SK-N-SH (cell line): Measurements from ENCODE around the genes POTEE, RAB6D, ANKRD30BL and MGAT5.

DNA sequence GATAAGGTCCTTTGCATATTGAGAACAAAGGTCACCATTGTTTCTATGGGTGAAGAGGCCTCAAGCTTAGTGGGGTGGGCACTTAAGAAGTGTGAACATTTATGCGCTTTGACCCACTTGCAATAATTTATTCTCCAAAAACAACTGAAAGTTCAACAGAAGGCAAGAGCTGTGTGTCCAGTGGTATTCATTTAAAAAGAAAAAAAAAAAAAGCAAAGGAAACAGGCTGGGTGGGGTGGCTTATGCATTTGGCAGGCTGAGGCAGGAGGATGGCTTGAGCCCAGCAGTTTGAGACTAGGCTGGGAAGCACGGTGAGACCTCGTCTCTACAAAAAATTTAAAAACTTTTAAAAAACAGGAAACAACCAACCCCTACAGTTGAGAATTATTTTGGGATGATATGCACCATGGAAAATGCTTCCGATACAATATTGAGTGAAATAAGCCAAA is 31.1 kb downstream of the PTPN18 start:
- RRBS: no CpG with 5 or more reads among the region's 4 CpGs
CAGE:
- cytosol, long polyA plus RNA: no peak
- long polyA plus RNA: no peak
- nucleus, long polyA plus RNA: no peak

GRCh38 chr2:130728028-130728519 is 796 bp upstream of the GPR148 start:
- RRBS: no CpG with 5 or more reads among the region's 12 CpGs
CAGE:
- cytosol, long polyA plus RNA: no peak
- long polyA plus RNA: no peak
- nucleus, long polyA plus RNA: no peak

DNA sequence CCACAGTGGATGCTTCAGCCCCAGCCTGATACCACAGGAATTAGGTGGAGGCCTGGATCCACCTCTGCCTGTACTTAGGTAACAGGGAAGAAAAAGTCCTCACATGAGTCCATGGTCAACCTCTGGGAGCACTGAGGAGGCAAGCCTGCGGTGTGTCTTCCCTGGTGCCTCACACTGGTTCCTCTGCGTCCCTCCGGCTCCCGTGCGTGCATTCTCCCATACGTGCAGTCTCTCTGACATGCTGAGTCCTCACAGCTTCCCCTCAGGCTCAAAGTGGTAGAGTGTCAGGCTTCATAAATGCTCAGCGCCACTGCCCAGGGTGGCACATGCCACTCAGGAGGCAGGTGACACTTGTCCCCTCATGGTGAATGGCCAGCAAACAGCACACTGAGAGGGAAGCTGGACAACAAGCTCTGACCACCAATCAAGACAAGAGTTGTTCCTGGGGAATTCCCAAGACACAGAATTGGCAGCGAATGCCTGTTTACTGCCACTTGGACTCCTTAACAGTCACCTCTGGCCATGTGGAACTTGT is 35.9 kb downstream of the AMER3 start:
- RRBS: no CpG with 5 or more reads among the region's 8 CpGs
CAGE:
- cytosol, long polyA plus RNA: no peak
- long polyA plus RNA: no peak
- nucleus, long polyA plus RNA: no peak

DNA sequence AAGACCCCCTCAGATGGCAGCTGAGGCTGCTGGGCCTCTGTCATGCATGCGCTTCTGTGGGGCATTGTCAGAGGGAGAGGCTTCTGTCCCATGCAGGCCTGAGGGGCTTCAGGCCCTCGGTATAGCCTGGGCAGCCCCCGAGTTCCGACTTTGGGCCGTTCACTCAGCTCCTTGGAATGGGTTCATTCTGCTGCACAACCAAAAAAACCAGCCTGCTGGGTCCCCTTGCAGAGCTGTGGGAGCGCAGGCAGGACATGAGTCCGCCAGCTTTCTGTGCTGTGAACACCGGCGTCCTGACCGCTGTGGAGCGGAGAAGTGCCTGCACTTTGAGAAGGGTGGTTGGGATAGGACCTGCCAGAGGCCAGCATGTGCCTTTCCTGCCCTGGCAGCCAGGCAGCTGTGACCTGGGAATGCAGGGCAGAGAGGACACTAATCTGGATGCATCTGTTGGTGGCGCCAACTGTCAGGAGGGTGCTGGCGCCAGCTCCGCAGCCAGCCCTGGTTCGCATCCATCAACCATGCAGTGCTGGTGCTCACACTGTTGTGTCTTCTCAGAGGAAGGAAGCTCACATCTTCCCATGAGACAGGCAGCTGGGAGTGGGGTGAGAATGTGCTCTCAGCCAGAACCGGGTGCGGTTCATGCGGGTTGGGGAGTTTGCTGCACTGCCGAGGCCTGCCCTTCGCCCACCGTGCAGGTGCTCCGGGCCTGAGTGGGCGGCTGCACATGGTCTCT is 14.3 kb downstream of the ARHGEF4 start:
- RRBS: 81% methylated on average over 7 of the region's 23 CpGs
CAGE:
- cytosol, long polyA plus RNA: no peak
- long polyA plus RNA: no peak
- nucleus, long polyA plus RNA: no peak

- RRBS: no CpG with 5 or more reads among the region's 8 CpGs
CAGE:
- cytosol, long polyA plus RNA: no peak
- long polyA plus RNA: no peak
- nucleus, long polyA plus RNA: no peak
Observed at GRCh38 chr2:131015026-131015456, 78.2 kb downstream of the FAM168B start.

DNA sequence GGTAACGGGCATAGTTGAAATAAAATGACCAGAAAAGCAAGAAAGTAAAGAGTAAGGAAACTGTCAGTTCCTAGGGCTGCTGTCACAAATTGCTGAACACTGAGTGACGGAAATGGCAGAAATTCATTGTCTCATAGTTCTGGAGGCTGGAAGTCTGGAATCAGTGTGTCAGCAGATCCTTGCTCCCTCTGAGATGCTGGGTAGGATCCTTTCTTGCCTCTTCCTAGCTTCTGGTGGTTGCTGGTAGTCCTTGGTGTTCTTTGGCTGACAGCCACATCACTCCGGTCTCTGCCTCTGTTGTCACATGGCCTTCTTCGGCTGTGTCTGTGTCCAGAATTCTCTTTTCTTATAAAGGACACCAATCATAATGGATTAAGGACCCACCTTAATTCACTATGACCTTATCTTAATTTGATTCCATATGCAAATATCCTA is 21.9 kb downstream of the PLEKHB2 start:
- RRBS: no CpG with 5 or more reads among the region's 4 CpGs
CAGE:
- cytosol, long polyA plus RNA: no peak
- long polyA plus RNA: no peak
- nucleus, long polyA plus RNA: no peak

DNA sequence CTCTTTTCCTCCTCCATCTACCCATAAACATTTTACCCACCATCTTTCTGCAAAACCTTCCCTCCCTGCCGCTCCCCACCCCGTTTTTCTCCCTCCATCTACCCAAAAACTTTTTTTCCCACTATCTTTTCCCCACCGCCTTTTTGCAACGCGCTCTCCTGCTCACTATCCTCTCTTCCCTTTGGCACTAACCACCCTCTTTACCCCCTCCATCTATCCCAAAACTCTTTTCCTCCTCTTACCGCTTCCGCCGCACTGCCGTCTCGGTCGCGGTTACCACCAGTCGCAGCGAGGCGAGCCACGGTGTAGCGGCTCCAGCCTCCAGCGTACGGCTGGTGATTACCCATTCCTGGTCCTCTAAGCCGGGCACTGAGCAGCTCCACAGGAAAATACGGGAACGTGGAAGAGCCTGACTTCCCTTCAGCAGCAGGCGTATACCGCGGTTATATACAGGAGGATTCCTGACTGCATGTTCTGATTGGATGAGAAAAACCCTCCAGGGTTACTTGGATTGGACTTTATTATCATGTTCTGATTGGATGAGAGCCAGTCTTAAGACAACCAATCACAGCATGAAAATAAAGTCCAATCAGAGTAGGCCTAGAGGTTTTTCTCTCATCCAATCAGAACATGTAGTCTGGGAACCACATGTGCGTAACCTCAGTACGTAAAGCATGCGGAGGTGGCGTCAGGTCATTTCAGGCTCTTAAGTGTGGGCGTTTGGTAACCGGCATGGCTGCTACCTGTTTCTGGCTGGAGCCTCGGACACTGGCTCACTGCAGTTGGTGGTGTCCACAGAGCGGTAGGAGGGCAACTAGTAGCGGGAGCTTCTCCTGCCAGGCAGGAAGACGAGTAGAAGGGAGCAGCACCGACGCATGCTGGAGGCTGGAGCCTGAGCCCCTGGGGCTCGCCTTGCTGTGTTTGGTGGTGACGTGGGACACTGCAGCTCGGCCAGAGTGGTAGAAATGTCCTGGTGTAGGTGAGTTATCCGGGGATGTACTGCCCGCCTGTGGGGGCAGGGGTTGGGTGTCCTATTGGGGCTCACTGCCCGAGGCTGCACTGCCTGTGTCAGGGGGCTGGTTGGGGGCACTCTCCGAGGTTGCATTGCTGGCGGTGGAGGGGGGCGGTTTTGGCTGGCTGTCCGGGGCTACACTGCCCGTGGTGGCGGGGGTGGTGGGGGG is at the start of gene POTEE:
POTEE (plus strand) TSS at position 696 of the 1,181 bp plus-strand sequence.
- RRBS: no CpG with 5 or more reads among the region's 49 CpGs
CAGE:
- cytosol, long polyA plus RNA: no peak
- long polyA plus RNA: no peak
- nucleus, long polyA plus RNA: no peak

DNA sequence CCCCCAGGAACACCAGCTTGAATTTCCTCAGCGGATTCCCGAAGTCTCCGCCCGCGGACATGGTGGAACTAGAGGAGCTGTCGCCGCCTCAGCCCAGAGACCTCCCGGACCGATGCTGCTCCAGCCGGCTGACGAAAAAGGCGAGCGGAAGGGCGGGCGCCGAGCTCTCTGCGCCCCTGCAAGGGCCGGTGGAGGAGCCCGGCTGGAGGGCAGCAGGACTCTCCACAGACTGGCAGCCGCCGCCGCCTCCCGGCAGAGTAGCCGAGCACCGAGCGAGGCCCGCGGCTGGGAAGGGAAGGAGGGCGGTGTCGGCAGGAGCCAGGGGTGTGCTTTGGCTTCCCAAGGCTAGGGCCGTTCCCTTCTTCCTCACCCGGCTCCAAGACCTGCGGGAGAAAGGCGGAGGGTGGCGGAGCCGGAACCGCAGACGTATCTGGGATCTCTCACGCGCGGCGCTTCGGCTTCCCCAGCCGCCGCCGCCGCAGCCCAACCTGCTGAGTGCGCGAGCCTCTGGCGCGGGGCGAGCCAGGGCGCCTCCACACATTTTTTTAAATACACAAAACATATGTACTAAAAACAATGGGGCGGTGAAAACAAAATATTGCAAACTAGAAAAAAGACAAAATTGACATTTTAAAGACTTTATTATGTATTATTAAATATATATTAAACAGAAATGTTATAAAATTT is at the start of gene RAB6D:
RAB6D (minus strand) TSS at position 509 of the 687 bp plus-strand sequence.
- RRBS: 6% methylated on average over 3 of the region's 54 CpGs
CAGE:
- cytosol, long polyA plus RNA: no peak
- long polyA plus RNA: no peak
- nucleus, long polyA plus RNA: no peak

DNA sequence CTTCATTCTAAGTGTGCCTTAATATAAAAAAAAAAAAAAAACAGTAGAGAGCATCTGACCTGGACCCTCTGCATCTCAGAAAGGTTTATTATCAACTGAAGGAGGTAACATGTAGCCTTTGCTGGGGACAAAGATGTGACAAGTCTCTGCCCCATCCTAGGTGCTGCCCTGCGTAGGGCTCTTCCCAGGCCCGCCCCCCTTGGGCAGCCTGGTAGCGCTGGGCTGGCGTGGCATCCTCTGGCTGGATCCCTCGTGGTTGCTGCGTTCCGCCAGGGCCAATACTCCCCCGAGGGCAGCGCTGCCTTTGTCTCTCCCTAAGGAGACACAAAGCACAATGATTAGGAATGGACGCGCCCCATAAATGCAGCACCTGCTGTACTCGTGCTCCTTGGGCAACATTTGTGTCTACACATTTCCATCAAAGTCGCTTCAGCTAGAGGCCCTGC is 8.0 kb downstream of the TUBA3D start:
- RRBS: no CpG with 5 or more reads among the region's 13 CpGs
CAGE:
- cytosol, long polyA plus RNA: no peak
- long polyA plus RNA: no peak
- nucleus, long polyA plus RNA: no peak

DNA sequence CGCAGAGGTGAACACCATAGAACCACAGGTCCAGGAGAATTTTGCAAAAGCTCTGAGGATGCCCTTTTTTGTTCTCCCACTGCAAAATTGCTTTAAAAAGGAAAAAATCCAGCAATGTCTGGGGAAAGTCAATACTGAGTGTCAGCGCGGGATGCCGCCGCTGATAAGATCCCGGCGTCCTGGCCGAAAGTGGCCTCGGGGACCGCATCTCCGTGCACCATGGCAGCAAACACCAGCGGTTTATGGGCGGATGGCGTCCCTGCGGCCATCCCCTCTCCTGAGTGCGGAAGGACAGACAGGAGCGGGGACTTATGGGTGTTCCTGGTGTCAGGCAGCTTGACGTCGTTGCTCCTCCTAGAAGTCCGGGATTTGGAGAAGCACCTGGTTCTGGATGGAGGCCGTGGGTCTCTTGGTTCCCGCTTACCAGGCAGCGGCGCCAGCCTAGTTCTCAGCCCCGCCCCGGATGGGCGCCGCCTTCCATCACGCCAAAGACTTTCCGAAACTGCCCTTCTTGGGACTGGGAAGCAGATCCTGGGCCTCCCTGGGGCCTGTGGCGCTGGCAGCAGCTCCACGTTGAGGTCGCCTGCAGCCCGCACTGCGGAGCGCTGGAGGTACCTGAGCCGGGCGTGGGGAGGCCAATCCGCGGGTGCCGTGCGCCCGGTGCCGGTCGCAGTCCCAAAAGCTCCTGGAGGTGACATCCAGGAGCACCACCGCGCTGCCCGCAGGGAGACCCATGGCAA is 119.0 kb downstream of the CCDC74A start:
- RRBS: 94% methylated on average over 4 of the region's 48 CpGs
CAGE:
- cytosol, long polyA plus RNA: no peak
- long polyA plus RNA: no peak
- nucleus, long polyA plus RNA: no peak

DNA sequence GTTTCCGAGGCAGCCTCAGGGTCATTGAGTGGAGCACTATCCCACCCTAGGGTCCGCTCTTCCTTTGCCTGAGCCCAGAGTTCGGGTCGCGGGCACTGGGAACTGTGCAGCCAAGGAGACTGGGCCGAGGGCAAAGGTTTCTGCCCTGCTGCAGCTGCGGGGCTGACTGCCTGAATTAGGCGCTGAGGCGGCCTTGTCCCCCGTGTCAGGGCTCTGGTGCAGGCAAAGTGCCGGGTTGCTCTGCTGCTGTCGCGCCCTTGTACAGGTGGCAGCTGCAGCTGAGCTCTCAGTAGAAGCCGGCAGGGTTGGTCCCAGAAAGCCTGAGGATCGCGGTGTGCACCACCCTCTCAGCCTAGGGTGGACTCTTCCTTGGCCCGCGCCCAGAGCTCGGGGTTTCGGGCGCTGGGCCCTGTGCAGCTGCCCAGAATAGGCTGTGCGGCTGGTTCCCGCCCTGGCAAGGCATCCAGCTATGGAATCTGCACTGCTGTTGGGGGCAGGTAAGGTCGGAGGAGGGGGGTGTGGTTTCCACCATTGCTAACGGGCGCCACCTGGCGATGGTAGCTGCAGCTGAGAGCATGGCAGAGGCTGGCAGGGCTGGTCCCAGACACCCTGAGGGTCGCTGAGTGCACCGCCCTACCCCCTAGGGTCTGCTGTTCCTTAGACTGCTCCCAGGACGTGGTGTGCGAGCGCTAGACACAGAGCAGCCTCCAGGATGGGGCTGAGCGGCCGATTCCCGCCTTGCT is 144.8 kb downstream of the CCDC74A start:
- RRBS: 15% methylated on average over 3 of the region's 35 CpGs
CAGE:
- cytosol, long polyA plus RNA: no peak
- long polyA plus RNA: no peak
- nucleus, long polyA plus RNA: no peak

GRCh38 chr2:132037628-132038293 is 124.0 kb downstream of the ANKRD30BL start:
- RRBS: 5% methylated on average over 3 of the region's 62 CpGs
CAGE:
- cytosol, long polyA plus RNA: no peak
- long polyA plus RNA: no peak
- nucleus, long polyA plus RNA: no peak

DNA sequence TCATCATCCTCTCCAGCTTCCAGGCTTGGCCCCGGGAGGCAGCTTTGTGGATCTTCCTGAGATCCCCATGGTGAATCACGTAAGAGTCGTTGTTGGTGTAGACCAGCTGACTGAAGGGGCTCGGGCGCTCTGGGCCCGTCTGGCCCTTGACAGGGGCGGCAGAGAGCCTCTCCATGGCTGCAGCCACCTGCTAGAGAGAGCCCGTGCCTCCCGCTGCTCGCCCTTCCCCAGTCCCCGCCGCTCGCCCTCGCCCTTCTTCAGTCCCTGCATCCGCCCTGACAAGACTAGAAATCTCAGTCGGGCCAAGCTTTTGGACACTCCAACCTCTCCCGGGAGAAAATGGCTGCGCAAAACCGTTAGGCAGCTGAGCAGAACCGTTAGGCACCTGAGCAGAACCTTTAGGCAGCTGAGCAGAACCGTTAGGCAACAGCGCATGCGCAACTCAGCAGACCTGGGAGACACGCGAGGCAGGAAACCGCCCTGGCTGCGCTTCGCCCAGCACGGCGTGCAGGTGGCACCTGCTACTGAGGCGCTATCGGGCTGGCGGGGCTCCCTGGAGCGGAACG is at the start of gene ANKRD30BL:
ANKRD30BL (minus strand) TSS at position 422 of the 566 bp plus-strand sequence.
- RRBS: no CpG with 5 or more reads among the region's 35 CpGs
CAGE:
- cytosol, long polyA plus RNA: no peak
- long polyA plus RNA: no peak
- nucleus, long polyA plus RNA: no peak

GRCh38 chr2:132460269-132461018 is 43.8 kb downstream of the GPR39 start:
- RRBS: no CpG with 5 or more reads among the region's 3 CpGs
CAGE:
- cytosol, long polyA plus RNA: no peak
- long polyA plus RNA: no peak
- nucleus, long polyA plus RNA: no peak

DNA sequence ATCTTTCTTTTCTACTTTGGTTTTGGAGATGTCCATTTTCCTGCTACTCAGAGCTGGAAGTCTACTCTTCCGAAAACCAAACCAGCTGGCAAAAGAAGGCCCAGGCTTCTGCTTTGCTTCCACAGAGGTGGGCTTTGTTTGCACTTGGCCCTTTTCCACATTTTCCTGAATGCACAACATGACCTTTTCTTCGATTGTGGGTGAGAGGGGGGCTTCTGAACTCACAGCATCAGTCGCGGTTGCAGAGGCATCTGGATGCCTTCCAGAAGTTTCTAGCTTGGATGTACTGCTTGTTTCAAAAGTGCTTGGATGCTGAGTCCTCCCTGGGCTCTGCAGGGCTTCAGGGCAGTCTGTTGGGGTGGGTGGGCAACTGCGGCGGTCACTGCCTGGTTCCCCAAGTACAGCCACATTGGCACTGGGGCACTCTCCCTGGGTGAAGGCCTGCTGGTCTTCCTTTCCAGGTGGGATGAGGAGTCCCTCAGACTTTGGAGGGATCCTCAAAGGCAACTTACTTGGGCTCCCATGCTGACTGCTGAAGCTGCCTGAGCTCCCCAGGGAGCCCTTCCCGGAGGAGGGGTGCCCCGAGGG is 112.3 kb upstream of the LYPD1 start:
- RRBS: 65% methylated on average over 2 of the region's 8 CpGs
CAGE:
- cytosol, long polyA plus RNA: no peak
- long polyA plus RNA: no peak
- nucleus, long polyA plus RNA: no peak

GRCh38 chr2:133674181-133675350 is 106.3 kb upstream of the NCKAP5 start:
- RRBS: no CpG with 5 or more reads among the region's 24 CpGs
CAGE:
- cytosol, long polyA plus RNA: no peak
- long polyA plus RNA: no peak
- nucleus, long polyA plus RNA: no peak

DNA sequence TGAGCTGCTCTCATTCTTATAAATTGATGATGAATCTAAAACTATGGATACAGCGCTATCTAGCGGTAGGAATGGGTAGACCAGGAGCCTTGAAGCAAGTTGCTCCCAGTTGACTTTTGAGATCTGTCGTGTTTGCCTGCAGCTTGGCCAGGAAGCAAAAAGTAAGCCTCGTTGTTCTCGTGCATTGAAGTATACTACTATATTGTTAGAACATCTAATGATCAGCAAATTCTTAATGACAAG is 211.9 kb upstream of the NCKAP5 start:
- RRBS: no CpG with 5 or more reads among the region's 5 CpGs
CAGE:
- cytosol, long polyA plus RNA: no peak
- long polyA plus RNA: no peak
- nucleus, long polyA plus RNA: no peak

CAGE:
- cytosol, long polyA plus RNA: no peak
- long polyA plus RNA: no peak
- nucleus, long polyA plus RNA: no peak
Observed at GRCh38 chr2:134178199-134178567, 75.7 kb upstream of the MGAT5 start.

- RRBS: no CpG with 5 or more reads among the region's 9 CpGs
CAGE:
- cytosol, long polyA plus RNA: no peak
- long polyA plus RNA: no peak
- nucleus, long polyA plus RNA: no peak
Observed at GRCh38 chr2:134220863-134221658, 32.8 kb upstream of the MGAT5 start.

DNA sequence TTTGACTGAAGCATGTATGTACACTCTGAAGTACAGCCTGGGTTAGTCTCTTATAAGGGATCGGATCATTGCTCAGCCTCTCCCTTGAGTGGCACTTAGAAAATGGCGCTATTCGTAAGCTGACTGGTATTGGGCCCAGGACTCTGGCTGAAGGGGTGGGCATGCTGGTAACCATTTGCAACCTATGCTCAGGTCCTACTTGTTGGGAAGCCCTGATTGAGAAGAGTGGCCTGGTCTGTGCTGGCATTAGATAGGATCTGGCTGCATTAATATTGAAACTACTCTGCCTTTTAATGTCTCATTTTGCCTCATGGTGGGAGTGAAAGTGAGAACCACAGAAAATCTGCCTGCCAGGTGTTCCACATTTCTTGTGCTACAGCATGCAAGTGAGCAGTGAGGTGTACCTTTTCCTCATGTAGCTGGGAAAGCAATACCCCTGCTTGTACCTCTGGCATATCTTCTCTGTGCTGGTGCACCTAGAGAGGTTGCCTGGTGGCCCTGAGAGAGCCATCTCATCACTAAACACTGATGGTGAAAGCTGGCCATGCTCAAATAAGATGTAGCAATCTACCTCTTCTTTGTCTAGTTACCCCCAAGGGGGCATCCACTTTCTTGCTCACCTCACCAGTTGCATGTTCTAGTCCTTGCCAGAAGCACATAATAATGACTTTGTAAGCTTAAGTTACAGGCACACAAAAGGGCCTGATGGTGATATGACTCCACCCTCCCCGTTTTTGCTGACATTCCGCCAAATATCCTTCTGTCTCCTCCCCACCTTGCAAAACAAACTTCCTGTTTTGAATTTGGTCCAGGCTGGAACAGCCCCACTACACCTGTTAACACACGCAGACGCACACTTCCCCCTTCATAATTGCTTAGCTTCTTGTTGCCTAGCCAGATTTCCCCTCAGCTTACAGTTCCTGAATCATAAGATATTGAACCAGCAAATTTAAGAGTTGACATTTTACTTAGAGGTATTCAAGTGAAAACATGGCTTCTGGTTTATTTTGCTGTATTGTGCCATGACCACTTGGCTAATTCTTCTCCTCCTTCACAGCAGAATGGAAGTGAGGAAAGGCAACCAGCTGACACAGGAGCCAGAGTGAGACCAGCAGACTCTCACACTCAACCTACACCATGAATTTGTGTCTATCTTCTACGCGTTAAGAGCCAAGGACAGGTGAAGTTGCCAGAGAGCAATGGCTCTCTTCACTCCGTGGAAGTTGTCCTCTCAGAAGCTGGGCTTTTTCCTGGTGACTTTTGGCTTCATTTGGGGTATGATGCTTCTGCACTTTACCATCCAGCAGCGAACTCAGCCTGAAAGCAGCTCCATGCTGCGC is at the start of gene MGAT5:
MGAT5 (plus strand) TSS at position 868 of the 1,340 bp plus-strand sequence.
- RRBS: no CpG with 5 or more reads among the region's 12 CpGs
CAGE:
- cytosol, long polyA plus RNA: no peak
- long polyA plus RNA: no peak
- nucleus, long polyA plus RNA: no peak